Hair follicle dermal papilla cell (primary cell): ENCODE data around the genes GPR15LG and RGR.

DNA sequence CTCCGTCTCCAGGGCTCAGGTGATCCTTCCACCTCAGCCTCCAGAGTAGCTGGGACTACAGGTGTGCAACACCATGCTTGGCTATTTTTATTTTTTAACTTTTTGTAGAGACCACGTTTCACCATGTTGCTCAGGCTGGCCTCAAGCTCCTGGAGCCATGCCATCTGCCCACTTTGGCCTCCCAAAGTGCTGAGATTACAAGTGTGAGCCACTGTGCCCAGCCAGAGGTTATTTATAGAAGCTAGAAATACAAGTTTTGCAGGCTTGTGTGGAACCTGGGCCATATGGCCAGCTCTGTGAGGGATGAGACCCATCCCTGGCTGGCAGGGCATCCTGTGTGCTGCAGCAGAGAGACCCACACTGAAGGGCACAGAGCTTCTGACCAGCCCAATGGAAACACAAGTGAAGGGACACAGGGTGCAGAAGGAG is 35.6 kb downstream of the MAT1A start:
- CAGE, long polyA plus RNA: no peak

DNA sequence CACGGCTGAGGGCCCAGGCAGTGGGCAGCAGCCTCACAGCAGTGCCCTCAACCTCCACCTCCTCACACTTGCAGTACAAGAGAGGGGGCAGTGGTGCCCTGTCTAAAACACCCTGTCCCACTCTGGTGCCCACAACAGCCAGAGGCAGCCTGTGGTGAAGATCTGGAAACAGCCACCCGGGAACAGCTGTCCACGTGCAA is 13.7 kb downstream of the MAT1A start:
- CAGE, long polyA plus RNA: no peak

GRCh38 chr10:80454738-80454865 is 492 bp downstream of the TSPAN14 start:
- CAGE, long polyA plus RNA: no peak

- CAGE, long polyA plus RNA: no peak
These were observed 7.5 kb downstream of the TSPAN14 start for GRCh38 chr10:80461476-80462145.

DNA sequence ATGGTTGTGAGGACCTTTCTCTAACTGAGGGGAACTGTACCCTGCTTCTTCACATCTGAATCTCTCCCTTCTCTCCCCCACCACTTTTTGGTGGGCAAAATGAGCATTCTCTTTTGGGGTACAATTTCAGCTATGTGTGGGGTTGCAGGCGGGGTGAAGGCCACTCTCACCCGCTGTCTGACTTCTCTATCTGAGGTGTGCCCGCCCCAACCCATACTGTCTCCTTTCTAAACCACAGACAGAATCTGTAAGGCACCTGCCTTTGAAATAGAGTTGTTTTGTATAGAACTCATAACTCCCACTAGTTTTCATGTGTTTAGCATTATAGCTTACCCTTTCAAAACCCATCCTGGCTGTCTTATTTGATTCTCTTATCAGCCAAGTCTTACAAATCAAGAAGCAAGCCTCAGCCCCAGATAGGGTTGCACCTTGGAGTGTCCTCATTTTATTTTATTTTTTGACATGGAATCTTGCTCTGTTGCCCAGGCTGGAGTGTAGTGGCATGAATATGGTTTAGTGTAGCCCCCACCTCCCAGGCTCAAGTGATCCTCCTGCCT is 11.8 kb downstream of the TSPAN14 start:
- CAGE, long polyA plus RNA: no peak

DNA sequence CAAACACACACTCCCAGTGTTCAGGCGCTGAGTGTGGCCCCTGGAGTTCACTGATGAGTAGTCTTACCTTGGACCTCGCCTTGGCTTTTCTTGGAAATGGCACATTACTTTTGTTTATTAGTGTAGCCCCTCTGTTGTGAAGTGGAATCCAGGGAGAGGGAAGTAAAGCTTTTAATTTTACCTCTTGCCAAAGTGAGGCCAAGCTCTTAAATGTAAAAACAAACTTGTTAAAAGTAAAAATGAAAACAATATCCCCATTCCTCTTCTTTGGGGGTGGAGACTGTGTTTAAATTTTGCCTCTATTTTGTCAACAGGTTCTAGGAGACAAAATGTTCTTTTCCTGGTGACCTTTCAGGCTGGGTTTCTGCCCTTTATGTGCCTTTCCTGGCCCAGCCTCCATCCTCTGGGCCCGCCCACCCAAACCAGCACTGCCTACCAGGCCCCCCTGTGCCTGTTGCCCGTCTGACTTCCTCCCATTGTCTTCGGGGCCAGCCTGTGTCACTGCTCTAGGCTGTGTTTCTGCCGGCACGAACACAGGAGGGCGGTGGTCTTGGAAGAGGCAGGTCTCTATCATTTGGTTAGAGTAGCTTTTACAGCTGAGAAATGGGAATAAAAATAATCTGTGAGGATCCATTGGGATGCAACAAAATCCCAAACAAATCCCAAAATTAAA is 13.8 kb downstream of the TSPAN14 start:
- CAGE, long polyA plus RNA: no peak

- CAGE, long polyA plus RNA: no peak
These were observed 14.5 kb downstream of the TSPAN14 start for GRCh38 chr10:80468439-80469246.

GRCh38 chr10:80472251-80473022 is 18.3 kb downstream of the TSPAN14 start:
- CAGE, long polyA plus RNA: no peak

DNA sequence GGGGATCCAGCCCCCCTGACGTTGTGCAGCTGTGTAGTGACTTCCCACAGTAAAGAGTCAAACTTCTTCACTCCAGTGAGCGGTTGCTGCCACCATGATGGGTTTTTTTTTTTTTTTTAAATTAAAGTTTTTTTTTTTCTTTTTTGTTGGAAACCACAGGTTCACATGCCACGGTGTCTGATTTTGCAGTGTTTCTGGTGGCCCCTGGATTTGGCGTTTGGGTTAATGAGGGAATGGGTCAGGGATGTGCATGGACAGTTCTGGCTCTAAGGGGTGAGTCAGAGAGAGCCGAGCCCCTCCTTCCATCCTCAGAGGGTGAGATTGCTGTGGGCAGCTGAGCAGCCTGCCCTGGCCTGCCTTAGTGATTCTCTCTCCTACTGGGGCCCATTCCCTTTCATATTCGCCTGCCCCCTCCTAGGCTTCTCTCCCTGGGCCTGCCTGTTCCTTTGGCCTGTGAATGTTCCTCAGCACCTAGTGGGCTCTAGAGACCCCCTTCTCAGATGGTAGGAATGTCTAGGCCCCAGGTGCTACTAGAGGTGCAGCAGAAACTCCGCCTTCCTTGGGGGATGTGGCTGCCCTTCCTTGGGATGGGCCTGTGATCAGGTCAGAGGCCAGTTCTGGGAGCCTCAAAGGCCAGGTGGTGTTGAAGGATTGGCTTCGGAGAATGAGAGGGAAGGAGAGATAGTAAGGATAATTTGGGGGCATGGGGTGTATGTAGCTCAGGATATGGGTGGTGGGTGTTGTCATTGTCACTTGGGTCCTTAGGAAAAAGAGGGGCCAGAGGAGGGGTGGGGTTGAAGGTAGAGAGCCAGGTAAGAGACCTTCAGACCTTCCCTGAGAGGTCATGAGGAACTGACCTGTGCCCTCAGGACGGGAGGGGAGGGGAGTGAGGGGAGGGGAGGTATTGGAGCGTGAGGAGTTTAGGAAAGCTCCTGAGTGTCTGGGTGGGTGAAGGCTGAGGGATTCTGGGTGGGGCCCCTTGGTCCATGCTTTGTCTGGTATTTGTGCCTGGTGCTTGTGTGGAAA is 19.8 kb downstream of the TSPAN14 start:
- CAGE, long polyA plus RNA: no peak

GRCh38 chr10:80509143-80510220 is 28.2 kb upstream of the SH2D4B start:
- CAGE, long polyA plus RNA: no peak

DNA sequence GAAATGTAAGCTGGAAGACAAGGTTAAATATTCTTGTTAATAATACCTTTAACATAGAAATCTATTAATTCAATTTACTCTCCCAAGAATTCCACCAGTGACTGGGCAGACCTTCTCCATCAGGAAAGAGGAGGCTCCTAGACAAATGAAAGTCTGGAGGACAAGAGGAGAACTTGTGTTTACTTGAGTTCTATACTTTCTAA is 389.1 kb upstream of the NRG3 start:
- CAGE, long polyA plus RNA: no peak

DNA sequence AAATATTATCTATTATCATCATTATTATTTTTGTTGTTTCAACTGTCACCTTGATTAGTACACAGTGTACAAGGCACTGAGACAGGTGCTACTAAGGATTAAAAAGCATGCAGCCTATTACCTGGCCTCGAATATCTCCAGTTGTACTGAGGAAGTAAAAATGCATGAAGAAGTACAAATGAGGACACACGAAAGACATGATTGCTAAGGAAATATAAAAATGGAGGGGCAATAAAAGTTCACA is 869.8 kb downstream of the NRG3 start:
- CAGE, long polyA plus RNA: no peak

DNA sequence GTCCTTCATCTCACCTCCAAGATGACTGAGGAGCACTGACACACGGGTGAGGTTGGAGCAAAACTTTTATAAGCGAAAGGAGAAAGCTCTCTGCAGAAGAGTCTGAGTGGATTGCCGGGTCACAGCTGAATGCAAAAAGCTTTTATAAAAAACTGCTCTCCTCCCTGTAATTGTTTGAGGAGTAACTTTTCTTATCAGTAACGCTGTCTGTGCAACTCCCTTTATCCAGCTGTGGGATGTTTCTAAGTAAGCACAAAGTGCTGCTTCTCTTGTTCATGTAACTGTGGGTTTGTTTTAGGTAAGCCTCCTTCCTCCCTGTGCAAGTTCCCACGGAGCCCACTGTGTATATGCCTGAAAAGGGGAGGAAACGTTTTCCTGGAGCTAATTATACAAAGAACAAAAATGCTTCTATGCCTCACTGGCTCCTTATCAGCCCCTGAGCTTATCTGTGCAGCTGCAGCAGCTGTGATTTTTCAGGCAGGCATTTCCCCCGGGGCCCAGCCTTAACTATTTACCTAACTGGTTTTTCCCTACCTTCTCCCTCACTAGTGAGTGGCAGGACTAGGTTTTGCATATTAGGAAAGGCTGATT is 593.5 kb upstream of the GHITM start:
- CAGE, long polyA plus RNA: no peak

- CAGE, long polyA plus RNA: no peak
These were observed 13.1 kb downstream of the GHITM start for GRCh38 chr10:84152085-84153214.

DNA sequence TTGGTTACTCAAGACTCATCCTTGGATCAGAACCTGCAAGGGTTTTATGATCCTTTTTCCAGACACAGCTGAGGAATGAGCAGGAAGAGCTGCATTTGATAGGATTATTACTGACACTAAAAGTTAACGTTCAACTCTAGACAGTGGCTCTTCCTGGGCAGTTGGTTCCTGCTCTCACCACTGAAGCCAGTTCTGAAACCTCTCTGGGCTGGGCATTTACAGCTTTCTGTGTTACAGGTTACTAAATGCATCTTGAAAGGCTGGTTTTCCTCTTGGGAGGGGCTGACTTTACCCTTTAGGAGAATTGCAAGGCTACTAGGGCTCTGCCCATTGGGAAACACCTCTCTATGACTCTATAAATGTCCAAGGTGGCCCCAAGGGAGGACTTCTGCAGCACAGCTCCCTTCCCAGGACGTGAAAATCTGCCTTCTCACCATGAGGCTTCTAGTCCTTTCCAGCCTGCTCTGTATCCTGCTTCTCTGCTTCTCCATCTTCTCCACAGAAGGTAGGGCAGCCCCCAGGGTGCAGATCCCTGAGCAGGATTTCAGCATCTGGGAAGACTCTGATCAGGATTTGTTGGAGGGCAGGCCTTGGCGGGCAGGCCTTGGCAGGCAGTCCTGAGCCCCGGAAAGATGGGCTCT is at the start of gene GPR15LG:
GPR15LG (plus strand) TSS at position 385 of the 641 bp plus-strand sequence.
- CAGE, long polyA plus RNA: no peak

- CAGE, long polyA plus RNA: no peak
These were observed 323 bp upstream of the RGR start for GRCh38 chr10:84244513-84244946.

GRCh38 chr10:84244947-84245548 is at the start of gene RGR:
Gene RGR (plus strand): TSS chr10:84245053.
- CAGE, long polyA plus RNA: no peak

DNA sequence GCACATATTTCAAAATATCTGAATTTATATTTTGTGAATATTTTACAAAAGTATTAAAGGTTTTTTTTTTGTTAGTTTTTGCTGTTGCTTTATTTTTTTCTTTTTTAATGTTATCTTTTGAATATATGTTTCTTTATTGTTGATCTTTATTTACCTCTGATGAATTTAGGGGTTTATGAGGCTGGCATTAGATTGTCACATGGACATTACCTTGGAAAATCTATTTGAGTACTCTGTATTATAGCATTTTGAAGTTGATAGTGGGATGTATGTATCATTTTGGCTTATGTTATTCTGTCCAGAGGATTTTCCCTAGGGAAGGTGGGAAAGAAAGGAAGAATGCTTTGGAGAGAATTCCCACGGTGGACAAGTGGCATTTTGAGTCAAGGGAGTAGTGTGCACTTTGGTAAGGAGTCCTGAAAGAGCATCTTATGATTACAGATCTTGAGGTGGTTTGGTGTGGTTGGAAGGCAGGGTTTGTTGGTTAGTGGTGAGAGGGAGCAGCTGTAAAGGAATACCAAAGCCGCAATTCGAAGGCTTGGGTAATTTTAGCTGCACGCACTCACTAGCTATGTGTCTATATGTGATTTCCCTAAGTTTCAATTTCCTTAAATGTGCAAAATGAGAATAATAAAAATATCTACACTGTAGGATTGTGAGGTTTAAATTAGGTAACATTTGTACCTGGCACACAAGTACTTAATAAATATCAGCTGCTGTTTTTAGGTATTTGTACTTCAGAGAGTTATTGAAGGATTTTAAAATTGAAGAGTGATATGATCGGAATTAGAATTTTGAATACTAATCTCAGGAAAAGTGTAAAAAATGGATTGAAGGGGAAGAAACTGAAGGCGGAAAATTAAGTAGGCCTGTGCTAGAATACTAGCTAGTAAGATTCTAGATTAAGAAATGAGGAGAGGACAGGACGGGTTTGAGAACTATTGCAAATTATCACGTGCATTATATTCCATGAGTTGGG is 16.2 kb downstream of the CCSER2 start:
- CAGE, long polyA plus RNA: no peak

DNA sequence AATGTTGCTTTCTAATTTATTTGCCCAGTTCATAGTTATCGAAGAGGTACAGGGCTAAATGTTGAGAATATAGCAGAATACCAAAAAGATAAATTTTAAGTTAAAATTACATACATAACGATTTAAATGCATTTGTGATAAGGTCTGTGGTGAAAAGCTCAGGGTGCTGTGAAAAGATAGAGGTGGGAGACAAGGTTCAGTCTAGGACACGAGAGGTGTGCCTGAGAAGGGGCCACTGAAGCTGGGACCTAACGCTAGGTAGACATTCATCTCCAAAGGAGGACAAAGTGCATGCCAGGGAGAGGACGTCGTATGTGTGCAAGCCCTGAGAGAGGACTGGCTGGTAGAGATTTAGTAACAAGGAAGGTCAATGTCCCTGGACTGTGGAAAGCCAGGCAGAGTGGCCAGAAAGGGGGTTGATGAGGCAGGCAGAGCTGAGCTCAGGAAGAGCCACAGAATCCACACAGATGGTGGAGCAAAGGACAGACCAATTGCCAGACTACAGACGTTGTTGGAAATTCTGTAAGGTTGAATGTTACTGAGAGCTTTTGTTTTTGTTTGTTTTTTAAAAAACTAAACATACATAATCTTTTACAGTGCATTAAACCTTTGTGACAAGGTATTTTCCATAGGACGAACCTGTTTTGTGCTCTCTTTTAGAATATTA is 817.6 kb downstream of the CCSER2 start:
- CAGE, long polyA plus RNA: no peak

DNA sequence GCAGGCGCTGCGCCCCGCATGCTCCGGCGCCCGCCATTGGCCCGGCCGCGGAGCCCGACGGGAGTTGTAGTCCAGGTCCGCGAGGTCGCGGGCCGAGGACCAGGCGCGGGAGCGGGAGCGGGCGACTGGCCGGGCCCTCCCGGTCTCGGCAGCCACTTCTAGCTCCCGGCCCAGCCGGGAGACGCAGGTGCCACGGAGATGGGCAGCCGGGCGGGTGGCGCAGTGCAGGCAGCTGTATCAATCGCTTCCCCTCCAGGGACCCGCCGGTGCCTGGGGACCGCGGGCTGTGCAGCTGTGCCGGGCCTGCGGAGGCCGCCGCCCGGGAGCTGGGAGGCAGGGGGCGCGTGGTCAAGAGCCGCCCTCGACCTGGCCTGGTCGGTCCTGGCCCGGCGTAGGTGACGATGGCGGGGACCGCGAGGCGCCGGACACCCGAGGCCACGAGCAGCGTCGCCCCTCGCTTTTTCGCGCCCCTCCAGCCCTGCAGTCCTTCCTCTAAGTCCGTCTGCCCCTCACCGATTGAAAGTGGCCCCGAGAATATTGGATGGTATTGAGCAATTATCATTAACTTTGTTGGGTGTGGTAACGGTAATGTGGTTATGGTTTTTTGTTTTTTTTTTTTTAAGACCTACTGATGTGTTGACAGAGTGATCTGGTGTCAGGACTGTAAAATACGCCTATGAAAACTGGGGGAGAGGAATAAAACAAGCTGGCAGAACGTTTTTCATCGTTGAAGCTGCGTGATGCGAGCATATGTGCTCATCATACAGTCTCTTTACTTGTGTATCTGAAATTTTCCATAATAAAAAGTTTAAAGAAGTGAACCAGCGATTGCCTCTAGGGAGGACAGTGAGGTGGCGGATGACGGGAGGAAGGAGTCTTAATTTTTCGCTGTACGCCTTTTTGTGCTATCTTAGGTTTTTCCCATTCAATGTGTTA is 542 bp upstream of the WAPL start:
- CAGE, long polyA plus RNA: no peak